Mammary microvascular endothelial cell (primary cell): ENCODE measurements around a stretch of chr11.

DNA sequence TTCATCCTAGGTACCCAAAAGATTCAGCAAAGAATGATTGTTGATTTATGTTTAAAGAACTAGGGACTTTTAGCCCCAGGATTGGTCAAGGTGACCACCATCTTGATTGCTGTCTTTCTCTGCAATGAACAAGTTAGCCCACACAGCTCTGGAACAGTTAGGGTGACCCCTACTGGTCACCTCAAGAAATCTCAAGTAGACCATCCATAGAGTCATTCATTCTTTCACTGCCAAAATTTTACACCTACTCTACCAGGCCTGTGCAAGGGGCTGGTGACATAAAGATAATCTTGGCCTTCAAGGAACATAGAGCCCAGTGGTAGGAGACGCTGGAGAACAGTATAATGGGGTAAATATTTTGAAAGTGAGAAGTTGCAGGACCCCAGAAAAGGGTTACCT is 39.3 kb downstream of the IRAG1 start:
- RAMPAGE, long total RNA, result no peak

DNA sequence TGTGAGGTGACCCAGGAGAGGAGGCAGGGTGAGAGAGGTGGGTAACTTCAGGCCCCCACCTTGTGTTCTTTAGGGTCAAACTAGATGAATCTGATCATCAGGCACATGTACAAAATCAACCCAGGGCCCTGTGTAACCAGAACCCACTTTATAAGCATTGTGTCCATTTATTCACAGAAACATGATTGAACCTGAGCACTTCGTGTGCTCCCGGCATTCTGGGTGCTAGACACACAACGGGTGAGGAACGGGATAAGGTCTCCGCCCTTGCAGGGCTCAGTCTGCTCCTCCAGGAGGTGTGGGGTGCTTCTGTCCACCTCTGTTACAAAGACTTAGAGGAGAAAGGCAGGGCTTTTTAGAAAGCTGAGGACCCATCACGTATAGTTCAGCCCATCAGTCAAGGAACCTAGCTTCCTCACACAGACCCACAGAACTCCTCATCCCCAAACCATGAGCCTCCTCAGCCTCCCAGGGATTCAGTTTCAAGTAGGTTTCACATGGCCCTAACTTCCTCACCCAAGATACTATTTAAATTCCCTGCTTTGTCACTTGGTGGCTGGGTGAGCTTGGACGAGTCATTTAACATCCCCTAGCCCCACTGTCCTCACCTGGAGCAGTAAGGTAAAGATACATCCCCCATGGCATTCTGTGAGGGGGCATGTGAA is 2.4 kb downstream of the IRAG1 start:
- RAMPAGE, long total RNA, result no peak

DNA sequence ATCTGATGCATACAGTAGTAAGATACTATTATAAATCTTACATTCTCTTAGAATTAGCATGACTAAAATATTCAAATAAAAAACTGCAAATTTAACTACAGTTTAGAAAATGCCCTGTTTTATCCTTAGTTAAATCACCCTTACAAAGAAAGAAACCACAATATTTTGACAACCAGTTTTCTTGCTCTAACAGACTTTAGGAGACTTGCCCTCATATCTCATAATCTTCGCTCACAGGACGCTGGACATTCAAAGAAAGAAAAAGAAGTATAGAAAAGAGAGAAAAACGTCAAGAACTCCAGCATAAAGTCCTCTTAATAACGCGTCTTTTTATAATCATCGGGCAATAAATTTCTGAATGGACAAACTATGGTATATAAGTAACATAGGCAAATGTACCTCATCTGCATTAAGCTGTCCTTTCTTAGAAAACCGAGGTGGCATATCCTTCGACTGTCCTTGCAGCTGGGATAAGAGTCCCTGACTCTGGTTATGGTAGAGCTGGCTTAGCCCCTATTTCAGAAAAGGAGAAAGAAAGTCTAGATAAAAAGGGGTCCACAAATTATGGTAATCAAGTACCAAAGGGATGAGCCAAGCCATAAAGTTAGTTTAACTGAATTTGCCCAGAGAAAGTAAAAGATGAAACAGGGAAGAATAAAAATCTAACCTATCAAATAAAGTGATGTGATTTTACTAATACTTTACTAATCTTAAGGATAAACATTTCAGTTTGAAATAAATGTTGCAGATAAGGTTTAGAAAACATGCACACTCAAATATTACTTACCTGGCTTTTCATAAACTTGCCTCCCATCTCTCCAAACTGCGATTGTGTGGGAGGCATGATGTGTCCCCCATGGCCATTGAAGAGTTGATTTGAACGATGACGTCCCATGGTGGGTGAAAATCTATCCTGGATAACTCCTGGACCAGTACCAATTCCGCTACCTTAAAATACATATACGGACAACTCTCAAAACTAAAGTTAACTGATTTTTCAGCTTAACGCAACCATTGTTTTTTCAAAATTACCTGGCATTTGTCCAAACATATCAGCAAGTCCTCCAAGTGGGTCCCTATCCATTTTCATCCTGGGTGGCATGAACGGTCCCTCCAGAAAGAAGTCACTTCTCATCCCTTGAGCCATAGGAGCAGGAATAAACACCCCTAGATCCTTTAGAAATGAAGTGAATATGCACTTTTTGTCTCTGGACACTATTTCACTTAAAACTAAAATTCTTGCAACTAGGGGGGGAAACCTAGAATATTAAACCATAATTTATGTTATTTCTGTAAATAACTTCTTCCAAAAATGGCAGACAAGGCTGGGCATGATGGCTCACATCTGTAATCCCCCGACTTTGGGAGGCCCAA is 7.0 kb downstream of the EIF4G2 start:
- RAMPAGE, long total RNA, result no peak

DNA sequence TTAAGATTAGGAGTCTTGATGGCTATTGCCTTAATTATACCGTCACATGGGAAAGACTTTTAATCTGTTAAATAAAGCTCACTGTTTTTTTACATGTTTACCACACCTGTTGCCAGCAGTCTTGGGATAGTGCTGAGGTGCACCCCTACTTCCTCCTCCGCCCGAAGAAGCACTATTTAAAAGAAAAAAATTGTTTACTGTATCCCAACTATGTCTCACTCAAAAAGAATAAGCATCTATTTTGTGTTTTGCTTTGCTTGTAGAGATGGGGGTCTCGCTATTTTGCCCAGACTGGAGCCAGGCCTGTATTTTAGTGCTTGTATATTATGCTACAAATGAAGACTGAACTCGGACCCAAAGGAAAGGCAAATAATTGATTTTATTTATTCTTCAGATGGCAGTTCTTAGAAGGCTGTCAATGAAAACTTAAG is 2.0 kb downstream of the EIF4G2 start:
- RAMPAGE, long total RNA, result no peak

GRCh38 chr11:10892288-10892785 is 34.5 kb upstream of the ZBED5 start:
- RAMPAGE, long total RNA, result no peak

DNA sequence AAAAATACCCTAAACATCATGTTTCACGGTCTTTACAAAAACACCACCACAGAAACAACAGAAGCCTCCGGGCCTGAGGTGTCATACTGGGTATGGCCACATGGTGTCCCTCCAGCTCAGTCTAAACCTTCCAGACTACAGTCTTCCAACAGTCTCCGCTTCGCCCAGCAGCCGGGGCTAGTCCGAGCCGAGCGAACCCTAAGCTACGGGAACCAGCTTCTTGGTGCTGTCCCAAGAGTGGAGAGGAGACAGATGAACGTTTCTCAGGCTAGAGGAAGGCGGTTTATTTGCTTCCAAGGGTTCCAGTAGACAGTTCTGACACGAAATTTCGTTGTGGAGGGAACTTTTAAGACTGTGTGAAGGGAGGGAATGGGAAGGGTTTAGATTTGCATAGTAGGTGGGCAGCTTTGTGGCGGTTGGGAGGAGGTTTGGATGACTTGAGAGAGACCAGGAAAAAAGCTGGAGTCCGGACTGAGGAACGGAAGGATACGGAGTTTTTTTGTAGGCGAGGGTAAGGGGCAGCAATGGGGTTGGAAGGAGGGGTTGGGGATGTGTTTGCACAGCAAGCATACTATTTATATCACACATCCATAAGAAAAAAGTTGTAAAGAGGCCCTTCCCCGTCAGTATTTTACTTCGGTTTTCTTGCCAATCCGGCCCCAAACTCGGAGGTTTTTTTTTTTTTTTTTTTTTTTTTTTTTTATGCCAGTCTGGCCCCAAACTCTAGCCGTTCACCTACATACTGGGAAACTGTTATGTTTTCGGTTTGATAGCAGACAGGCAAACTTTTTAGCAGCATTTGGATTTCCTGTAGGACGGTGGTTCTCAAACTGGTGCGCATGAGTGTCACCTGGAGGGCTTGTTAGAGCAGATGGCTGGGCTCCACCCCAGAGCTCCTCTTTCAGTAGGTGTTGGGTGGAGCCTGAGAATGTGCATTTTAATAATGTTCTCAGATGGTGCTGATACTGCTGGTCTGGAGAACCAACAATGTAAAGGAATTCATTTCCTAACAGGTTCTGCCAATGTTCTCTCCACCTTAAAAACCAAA is 76.3 kb upstream of the ZBED5 start:
- RAMPAGE, long total RNA, result no peak

DNA sequence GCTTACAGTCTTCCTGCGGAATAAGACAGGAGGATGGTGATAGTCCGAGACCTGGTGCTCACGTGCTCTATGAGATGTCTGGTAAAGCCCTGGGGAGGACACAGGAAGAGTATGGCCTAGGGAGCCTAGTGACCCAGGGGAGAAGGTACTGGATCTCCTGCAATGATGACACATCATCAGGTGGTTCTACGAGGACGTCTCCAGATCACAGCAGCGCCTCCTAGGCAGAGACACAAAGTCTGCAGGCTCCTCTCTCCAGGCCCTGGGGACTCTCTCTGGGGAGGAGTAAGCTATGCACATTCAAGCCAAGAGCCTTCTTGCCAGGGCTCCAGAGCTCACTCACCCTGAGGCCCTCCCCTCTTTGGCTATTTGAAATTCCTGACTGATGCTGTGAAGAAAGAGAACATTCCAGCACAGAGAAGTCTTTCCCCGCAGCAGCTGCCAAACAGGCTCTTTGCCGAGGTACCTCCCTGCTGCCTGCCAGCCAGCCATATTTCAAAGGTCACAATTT is 205.0 kb downstream of the CSNK2A3 start:
- RAMPAGE, long total RNA, result no peak

DNA sequence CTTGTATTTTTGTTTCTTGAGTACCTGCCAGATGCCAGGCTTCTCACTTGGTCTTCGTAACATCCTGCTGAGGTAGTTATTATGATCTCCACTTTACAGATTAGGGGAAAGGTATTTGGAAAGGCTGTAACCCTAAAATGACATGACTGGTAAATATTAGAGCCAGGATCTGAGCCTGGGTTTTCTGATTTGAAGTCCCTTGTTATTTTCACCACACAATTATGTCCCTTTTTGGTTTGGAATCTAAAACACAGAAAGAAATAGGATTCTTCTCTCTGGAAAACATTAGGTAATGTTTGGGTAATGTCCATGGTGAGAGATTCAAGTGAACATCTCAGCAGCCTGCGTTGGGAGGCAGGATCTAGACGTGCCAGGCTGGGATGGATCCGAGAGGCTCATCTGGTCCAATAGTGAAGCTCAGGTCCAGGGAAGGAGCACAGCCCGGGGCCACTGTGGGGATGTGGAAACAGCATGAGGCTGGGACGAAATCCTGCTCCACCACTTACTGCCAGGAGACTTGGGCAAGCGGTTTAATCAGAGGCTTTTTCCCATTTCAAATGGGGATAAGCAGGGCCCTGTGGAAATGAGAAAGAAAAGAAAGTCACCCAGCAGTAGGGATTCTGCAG is 109.9 kb downstream of the CSNK2A3 start:
- RAMPAGE, long total RNA, result no peak

GRCh38 chr11:11243638-11244553 is 109.2 kb downstream of the CSNK2A3 start:
- RAMPAGE, long total RNA, result no peak

DNA sequence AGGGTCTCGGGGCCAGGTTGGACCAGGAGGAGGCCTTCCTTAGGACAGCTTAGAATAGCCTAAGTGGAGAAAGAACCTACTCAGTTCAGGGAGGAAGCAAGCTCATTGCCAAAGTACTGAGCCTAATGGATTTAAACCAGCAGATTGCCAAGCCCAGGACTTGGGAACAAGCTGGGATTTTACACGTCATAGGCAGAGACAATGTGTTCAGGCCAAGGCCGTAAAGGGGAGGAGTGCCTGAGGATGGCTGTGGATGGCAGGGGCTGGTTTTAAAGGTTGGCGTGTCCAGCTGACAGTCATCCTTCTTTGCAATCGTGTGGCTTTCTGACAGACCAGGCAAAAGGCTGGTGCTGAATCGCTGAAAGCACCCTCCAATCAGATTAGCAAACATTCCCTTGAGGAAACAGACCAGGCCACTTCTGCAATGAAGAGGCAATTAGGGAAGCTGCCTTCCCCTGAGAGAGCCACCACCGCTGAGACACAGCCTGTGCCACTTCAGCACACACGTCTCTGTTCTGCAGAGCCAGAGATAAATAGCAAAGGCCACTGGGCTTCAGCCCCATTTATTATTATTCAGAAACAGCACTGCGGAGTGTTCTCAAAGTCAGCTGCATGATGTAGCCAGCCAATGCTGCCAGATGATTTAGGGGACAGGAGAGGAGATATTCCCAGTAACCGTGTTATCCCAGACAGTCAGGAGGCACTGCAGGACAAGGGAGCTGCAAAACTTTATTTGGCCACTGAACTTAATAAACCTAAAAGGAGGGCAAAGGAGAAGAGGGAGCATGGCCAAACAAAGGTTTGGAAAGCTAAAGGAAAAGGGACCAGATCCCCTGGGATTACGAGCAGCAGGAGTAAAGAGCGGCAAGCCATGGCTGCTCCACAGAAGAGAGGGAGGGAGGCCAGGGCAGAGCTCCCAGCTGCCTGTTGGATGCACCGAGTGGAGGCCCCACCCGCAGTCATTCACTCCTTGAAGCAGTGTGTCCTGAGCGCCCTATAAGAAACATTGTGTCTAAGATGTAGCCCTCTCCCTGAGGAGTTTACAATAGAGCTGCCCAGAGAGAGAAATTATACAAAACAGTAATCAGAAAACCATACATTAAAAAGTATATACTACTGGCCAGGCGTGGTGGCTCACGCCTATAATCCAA is 54.3 kb upstream of the CSNK2A3 start:
- RAMPAGE, long total RNA, result no peak

- RAMPAGE, long total RNA, result no peak
Measured at GRCh38 chr11:11584131-11584756, 37.6 kb downstream of the GALNT18 start.

DNA sequence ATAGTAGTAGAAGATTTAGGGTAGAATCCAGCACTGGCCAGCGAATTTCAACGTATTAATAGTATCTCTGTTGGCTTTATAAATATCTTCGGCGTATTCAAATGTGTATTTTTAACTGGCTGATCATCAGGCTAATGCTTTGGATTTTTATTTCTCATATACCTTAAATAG is 1.1 kb downstream of the USP47 start:
- RAMPAGE, long total RNA, result no peak

- RAMPAGE, long total RNA, result no peak
Measured at GRCh38 chr11:11910964-11911788, 69.4 kb downstream of the USP47 start.

DNA sequence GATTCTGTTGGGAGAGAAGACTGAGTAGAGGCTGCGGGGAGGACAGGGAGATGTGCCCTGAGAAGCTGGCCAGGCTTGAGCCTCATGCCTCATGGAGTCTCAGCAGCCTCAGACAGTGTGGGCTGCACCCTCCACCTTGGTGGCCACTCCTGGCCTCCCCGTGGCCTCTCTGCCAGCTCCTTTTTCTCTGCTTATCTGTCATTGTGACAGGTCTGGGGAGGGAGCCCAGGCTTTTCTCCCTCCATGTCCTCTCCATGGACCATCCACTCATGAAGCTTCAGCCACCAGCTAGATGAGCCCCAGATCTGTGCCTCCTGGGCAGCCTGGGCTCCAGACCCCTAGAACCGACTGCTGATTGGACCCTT is 43.1 kb downstream of the DKK3 start:
- RAMPAGE, long total RNA, result no peak

DNA sequence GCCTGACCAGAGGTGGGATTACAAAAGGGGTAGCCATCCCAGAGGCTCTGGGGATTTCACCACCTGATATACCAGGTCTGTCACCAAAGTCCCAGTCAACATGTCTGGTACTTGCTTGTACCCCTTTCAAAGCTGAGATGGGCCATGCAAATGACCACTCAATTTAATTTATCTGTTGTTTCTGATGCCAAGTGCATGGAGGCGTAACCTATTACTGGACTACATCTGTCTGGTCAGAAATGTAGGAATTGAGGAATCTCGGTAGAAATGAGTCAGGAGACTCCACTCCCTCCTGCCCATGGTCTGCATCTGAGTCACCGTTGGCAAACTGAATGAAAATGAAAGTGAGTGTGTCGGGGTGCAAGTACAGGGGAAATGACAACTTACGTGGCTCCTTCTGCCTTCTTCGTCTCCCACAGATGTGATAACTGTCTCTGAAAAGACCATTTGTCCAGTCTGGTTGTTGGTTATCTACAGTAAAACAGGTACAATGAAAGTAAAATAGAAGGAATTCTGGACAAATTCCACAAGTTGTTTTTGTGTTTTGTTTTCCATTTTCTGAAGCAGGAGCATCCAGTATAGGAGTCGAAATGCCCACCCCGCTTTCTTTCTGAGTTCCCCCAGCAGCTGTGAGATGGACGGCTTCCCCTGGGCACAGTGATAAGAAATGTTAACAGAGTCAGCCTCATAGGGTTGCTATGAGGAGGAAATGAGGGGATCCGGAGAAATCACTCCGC is 9.9 kb downstream of the DKK3 start:
- RAMPAGE, long total RNA, result no peak

GRCh38 chr11:12019931-12020333 is 11.5 kb upstream of the DKK3 start:
- RAMPAGE, long total RNA, result no peak

- RAMPAGE, long total RNA, result no peak
Measured at GRCh38 chr11:12043937-12044999, 35.8 kb upstream of the DKK3 start.

GRCh38 chr11:12047327-12047911 is 39.0 kb upstream of the DKK3 start:
- RAMPAGE, long total RNA, result no peak

DNA sequence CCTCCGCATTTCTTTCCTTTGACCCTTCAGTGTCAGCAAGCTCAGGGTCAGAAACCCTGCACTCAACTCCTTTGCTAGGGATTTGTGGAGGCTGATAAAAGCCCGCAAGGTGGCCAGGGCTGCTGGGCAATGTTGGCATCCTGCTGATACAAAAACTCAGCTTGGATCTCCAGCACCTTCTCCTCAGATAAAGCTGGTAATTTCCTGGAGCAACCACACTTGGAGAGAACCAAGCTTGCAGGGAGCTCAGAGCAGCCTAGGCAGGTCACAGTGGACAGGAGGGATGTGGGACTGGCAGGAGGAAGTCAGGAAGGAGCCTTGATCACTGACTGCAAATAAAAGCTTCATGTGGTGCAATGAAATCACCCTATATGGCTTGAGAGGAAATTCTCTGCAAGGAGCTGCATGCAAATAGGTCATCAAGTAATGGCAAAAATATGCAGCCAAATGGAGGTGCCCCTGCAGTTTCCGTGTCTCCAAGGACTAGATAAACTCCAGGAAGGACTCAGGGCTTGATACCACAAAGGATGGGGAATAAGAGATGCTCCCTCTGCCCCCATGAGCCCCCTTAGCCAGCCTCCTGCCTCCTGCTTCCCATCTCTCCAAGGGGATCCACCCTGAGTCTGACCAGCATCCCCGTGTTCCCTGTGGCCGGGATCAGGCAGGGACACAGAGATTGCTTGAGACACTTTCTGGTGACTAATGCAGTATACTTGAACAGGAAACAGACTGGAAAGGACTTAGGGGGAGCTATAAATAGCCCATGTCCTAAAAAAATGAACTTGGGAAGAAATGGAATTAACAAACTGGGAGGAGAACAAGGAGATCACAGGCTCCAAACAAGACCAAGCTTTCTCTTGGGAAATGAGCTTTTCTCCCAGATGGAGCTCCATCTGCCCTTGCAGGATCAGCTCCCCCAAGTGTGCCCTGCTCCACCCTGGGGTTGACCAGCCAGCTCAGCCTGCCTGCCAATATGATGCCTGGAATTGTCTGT is 24.0 kb upstream of the MICAL2 start:
- RAMPAGE, long total RNA, result start-site peak on the minus strand centred at position 271 of the sequence, 51 bp wide, 20 and 36 reads in 2 replicates

DNA sequence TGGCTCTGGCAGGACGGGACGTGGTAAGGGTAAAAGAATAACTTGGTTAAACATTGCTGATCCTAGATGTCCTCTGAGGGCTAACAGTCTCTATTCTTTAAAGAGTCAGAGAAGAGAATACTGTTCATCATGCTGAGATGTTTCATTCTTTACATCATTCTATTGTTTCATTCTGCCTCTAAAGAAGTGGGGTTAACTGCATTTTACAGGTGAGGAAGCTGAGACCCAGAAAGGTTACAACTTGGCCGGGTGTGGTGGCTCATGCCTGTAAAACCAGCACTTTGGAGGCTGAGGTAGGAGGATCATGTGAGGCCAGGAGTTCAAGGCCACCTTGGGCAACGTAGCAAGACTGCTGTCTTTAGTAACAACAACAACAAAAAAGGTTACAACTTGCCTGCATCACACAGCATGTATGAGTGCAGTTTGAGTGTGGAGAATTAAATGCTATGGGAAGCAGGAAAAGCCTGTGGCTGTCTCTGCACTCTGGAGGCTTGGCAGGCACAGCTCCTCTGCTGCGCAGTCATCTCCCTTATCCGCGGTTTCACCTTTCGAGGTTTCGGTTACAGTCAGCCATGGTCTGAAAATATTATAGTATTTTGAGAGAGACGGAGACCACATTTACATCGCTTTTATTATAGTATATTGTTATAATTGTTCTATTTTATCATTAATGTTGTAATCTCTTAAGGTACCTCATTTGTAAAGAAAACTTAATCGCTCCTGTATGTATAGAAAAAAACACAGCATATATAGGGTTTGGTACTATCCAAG is 2.8 kb downstream of the MICAL2 start:
- RAMPAGE, long total RNA, result no peak